ENCODE results near the gene GYPE.

GRCh38 chr4:140027002-140027891 is 126.7 kb downstream of the MAML3 start:
- RRBS, result no CpG with 5 or more reads among the region's 9 CpGs

DNA sequence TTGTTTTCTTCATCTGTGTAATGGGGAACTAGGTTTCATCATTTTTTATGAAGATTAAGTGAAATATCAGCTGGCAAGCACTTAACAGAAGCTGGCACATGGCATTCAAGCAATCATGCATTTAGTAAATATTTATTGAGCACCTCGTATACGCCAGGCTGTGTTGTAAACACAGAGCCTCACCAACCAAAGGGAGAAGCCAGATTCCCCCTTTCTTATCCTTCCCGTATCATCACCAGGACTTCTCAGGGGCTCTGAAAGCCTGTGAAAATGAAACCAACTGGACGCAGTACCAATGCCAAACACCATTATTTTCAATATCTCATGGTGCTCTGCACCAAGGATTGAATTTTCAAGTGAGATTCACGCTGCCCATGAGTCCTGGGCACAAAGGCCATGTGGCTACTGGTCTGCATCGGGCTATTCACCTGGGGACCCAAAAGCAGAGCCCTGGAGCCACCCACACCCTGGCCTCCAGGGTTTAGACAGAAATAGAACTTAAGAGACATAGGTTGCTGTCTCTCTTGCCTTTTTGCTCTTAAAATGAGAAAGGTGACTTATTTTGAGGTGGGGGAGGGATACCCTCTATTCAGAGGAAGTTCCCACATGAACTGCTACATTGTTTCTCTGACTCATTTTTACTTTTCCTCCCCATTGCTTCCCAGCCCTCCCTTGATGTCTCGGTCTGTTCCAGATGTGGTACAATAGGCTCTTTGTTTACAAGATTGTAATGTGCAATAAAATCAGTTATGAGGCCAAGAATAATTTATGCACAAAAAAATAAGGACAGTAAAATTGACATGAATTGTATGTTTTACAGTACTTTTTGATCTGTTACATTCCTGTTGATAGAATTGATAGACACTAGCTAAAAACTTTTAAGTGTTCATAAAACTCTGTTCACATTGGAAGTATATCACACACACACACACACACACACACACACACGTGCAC is 55.4 kb downstream of the MAML3 start:
- RRBS, result no CpG with 5 or more reads among the region's 8 CpGs

DNA sequence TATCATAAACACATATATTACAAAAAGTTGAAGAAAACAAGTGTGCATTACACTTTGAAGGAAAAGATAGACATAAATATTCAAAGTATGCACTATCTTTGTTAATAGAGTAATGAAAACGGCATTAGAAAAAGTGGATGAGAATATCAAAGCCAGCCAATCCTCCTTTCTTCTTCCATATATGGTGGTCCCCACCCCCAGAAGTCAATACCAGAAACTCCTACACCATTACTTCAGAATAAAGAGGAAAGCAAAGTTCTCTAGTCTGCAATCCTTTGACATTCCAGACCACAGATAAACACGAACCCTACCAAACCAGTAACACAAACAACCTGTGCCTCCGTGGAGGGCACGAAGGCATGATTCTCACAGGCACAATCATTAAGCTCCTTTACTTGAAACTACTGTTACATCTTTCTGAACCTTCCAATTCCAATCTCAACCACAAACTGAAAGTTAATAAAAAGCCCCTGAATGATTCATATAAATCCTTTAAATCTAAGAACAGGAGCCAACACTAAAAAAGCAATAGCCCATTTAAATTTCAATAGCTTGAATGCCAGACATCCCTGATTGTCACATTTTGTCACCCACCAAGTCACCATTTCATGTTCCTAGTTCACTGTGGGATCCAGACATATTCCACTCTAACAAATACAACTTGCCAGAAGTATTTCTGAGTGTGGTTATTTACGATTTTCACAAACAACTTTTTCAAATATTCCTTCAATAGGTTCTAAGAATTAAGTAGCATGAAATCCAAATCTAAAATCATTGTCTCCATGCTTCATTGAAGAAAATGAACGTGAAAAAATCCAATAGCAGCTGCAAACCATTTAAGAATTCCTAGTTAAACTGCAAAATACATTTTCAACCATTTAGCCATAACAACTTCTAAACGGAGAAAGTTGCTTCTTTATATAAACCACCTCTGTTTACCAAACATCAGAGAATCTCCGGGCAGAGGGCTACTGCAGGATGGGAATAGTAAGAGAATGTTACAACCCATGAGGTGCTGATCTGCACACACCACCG is 16.1 kb downstream of the MAML3 start:
- RRBS, result no CpG with 5 or more reads among the region's 9 CpGs

- RRBS, result no CpG with 5 or more reads among the region's 4 CpGs
Measured at GRCh38 chr4:140144731-140145247, 9.2 kb downstream of the MAML3 start.

GRCh38 chr4:140227171-140227717 is 73.3 kb upstream of the MAML3 start:
- RRBS, result no CpG with 5 or more reads among the region's 1 CpG

DNA sequence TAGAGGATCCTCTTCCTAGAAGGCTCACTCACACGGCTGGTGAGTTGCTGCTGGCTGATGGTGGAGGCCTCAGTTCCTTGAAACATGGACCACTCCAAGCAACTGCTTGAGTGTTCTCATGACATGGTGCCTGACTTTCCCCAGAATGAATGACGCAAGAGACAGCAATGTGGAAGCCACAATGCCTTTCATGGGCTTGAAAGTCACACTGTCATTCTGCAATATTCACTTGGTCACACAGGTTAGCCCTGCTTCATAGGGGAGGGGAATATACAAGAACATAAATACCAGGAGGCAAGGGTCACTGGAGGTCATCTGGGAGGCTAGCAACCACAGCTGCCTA is 97.0 kb upstream of the MAML3 start:
- RRBS, result no CpG with 5 or more reads among the region's 2 CpGs

DNA sequence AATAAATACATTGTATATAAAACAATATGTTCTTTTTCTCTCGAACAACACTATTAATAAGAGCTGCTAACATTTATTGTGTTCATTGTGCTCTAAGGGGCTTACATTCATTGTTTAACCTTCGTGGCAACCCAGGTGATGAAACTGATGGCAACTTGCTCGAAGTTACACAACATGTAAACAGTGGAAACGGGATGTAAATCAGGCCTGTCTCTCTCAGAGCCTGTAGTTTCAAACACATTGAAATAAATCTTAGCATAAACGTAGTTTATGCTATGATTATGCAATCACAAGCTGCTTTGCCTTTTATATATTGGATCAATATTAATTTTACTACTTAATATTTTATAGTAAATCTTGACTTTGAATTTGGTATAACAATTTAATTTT is 631 bp upstream of the CLGN start:
- RRBS, result no CpG with 5 or more reads among the region's 5 CpGs

DNA sequence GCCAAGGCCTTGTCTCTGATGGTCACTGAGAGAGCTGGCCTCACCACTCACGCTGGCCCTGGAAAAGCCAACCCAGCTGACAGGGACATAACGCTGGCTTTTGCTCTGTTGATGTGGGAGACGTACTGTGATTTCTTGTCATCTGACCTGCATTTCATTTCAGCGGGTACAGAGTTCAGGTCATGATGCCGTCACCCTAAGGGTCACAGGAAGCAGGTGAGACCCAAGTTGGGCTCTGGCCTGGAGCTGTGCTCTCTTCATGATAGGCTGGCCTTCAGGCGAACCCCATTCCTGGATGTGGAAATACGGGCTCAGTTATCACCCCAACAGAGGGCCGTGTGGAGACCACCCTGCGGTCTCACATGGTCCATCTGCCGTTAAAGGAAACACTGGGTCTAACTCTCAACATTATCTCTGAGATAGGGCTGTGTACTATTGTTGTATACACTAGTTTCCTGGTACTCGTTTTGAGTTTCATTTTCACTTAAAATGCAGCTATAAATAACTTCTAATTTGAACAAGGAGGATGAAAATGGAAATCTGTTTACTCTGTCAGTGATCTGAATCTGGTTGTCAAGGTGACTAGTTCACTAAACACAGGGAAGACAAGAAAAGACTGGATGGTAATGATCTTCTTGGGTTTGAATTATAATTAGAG is 89.2 kb downstream of the TBC1D9 start:
- RRBS, result no CpG with 5 or more reads among the region's 11 CpGs

- RRBS, result no CpG with 5 or more reads among the region's 10 CpGs
Measured at GRCh38 chr4:140809632-140810227, 53.5 kb upstream of the TBC1D9 start.

- RRBS, result no CpG with 5 or more reads among the region's 7 CpGs
Measured at GRCh38 chr4:141233378-141234380, 13.0 kb downstream of the ZNF330 start.

GRCh38 chr4:142380191-142380721 is 465.8 kb downstream of the INPP4B start:
- RRBS, result no CpG with 5 or more reads among the region's 4 CpGs

- RRBS, result no CpG with 5 or more reads among the region's 3 CpGs
Measured at GRCh38 chr4:142403976-142404623, 442.0 kb downstream of the INPP4B start.

GRCh38 chr4:142416541-142416774 is 429.6 kb downstream of the INPP4B start:
- RRBS, result no CpG with 5 or more reads among the region's 1 CpG

DNA sequence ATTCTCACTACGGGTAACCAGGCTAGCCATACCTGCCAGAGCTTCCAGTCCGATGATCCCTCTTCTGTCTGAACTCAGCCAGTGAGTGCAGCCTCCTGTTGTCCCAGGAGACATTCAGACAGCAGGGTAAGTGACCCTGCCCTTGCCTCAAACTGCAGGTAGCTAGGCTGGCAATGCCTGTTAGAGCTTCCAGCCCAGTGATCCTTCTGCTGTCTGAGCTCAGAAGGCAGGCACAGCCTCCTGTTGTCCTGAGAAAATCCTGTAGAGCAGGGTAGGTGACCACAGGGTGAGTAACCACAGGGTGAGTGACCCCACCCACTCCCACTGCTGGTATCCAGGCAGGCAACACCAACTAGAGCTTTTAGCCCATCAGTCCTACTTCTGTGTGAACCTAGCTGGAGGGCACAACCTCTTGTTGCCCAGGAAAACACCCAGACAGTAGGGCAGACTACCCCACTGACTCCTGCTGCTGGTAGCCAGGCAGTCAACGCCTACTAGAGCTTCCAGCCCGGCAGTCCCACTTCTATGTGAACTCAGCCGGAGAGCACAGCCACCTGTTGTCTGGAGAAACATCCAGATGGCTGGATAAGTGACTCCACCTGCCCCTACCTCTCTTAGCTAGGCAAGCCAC is 371.8 kb downstream of the INPP4B start:
- RRBS, result no CpG with 5 or more reads among the region's 5 CpGs

GRCh38 chr4:142556518-142556873 is 289.6 kb downstream of the INPP4B start:
- RRBS, result no CpG with 5 or more reads among the region's 2 CpGs

GRCh38 chr4:142560463-142560905 is 285.6 kb downstream of the INPP4B start:
- RRBS, result no CpG with 5 or more reads among the region's 5 CpGs

GRCh38 chr4:142817245-142817796 is 28.8 kb downstream of the INPP4B start:
- RRBS, result no CpG with 5 or more reads among the region's 7 CpGs

GRCh38 chr4:143163091-143163532 is 21.6 kb upstream of the USP38 start:
- RRBS, result no CpG with 5 or more reads among the region's 3 CpGs

GRCh38 chr4:143377476-143378258 is 41.0 kb downstream of the GAB1 start:
- RRBS, result no CpG with 5 or more reads among the region's 8 CpGs

GRCh38 chr4:143905201-143905688 is at the start of gene GYPE:
Gene GYPE (minus strand): TSS chr4:143905559.
- RRBS, result no CpG with 5 or more reads among the region's 3 CpGs

Data from GM12891 (cell line).